ENCODE measurements around the genes TM4SF20 and CCL20.

GRCh38 chr2:226969472-226969892 lies 133.6 kb downstream of the RHBDD1 start:
- RRBS = no CpG with 5 or more reads among the region's 3 CpGs

DNA sequence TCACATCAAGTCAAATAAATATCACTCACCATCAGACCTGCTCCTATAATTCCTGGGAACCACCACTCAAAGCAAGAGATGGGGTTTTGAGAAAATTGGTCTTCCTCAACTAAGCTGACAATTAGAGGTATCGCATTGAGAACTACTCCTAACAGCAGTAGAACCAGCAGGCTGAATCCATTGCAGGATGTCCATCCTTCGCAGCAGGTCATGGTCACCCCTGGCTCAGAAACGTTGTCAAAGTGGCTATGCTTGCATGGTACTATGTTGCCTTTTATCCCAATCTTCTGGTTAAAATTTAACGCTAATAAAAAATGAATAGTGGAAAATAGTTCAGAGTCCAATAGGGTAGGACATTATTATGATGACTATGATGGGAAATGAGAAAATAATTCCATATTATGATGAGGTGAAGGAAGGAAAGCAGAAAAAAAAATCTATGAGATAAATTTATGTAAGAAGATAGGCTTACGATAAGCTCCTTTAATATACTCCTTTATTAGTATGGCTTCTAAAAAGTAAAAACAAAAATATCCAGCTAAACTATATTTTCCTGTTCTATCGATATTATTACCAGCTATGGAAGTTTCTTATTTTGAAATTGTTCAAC lies at the start of gene TM4SF20:
TSS of gene TM4SF20 (minus strand) at position 250 of the 610 bp plus-strand sequence.
- RRBS = no CpG with 5 or more reads among the region's 6 CpGs

GRCh38 chr2:227507778-227508282 lies 35.9 kb downstream of the AGFG1 start:
- RRBS = no CpG with 5 or more reads among the region's 2 CpGs

GRCh38 chr2:227783388-227783875 lies 30.2 kb upstream of the CCL20 start:
- RRBS = no CpG with 5 or more reads among the region's 6 CpGs

DNA sequence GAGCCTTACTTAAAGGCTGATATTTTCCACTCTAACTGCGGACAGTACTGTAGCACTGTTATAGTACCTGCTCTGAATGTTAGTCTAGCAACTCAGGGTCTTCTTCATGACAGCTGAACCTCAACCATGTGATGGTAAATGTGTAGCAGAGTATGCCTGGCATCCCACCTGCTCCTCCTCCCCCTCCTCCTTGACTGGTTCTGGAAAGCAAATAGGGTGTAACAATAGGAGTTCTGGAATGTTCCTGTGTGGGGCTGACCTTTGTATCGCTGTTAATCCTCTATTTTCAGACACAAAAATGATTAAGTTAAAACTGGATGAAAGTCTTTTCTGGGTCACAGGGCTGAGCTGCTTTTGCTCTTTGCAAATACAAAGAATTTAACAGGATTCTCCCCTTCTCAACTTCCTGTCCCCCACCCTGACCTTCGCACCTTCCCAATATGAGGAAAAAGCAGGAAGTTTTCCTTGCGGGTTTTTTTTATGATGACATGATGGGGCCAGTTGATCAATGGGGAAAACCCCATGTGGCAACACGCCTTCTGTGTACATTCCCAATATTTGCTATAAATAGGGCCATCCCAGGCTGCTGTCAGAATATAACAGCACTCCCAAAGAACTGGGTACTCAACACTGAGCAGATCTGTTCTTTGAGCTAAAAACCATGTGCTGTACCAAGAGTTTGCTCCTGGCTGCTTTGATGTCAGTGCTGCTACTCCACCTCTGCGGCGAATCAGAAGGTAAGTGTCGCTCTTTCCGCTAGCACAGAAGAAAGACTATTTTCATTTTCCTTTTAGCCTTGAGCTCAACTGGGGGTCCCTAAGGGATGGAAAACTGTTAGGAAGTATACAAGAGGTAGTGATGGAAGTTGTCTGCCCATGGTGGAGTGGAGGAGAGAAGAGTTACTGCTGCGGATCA lies at the start of gene CCL20:
TSS of gene CCL20 (plus strand) at position 592 of the 915 bp plus-strand sequence.
- RRBS = no CpG with 5 or more reads among the region's 10 CpGs

GRCh38 chr2:229117267-229118256 lies 153.5 kb downstream of the PID1 start:
- RRBS = no CpG with 5 or more reads among the region's 2 CpGs

- RRBS = no CpG with 5 or more reads among the region's 5 CpGs
Measured at GRCh38 chr2:229125642-229126146, 145.4 kb downstream of the PID1 start.

DNA sequence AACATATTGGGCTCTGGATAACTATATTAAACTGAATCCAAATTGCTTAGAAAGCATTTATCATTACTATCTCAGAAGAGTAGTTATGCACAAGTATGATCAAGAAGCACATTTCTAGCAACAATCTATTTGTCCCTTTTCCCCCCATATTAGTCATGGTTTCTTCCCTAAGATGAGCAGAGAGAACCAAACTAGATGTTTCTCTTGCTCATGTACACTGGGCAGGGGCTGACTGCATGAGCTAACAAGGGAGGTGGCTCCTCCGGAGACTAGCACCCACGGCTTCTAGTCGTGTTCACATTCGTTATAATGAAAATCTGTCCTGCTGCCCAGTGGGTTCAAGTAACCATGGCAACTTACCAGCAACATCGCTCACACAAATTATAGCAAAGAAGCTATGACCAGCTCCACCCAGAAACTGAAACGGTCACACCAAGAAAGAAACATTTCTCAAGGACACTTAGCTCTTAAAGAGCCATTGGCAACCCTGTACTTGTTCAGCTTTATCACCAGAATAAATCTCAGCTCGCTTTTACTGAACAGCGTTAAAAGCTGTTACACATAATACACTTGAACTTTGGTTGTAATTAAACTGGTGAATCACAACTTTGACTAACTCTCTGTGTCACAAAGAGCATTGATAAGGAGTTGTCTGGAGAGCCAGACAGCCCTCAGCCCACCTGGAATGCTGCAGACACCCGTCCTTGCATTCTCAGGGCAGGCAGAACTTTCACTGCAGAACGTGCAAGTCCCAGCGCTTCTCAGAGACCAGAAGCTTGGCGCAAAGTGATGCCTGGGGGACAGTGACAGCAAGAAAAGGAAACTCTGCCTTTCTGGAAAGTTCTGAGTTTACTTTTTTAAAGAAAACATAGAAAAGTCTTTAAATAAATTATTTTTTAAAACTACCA lies 141.3 kb downstream of the PID1 start:
- RRBS = no CpG with 5 or more reads among the region's 12 CpGs

DNA sequence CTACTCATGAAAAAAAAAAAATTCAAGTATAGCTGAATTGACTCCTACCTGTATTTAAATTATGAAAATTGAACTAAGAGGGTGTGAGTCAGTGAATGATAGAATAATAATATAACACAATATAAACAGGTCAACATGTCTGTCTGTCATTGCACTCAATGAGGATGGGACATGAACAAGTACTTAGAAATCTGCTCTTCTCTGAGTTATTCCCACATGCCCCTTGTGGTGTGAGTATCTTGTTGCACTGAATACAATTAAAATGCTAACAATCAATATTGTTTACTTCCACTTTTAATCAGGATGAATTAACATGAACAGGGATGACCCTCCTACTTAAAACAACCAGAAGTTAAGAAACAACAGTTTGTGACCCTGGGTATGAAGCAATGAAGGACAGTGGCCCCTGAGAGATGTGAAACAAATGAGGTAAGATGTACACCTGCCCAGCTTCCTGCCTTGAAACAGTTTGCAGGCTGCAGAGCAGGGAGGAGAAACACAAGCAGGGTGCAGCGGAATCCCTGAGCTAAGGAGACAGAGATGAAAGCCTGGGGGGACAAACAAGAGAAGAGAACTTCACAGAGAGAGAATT lies 106.7 kb downstream of the PID1 start:
- RRBS = no CpG with 5 or more reads among the region's 1 CpG

GRCh38 chr2:229164888-229165296 lies 106.2 kb downstream of the PID1 start:
- RRBS = no CpG with 5 or more reads among the region's 1 CpG

DNA sequence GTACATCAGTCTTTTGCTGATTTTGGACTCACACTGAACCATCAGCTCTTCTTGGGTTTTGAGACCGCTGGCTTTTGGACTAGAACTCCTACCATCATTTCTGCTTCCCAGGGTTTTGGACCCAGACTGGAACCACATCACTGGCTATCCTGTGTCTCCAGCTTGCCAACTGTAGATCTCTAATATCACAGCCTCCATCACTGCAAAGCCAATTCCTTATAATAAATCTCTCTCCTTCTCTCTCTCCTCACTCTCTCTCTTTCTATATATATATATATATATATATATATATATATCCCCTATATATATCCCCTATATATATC lies 87.5 kb downstream of the PID1 start:
- RRBS = no CpG with 5 or more reads among the region's 1 CpG

DNA sequence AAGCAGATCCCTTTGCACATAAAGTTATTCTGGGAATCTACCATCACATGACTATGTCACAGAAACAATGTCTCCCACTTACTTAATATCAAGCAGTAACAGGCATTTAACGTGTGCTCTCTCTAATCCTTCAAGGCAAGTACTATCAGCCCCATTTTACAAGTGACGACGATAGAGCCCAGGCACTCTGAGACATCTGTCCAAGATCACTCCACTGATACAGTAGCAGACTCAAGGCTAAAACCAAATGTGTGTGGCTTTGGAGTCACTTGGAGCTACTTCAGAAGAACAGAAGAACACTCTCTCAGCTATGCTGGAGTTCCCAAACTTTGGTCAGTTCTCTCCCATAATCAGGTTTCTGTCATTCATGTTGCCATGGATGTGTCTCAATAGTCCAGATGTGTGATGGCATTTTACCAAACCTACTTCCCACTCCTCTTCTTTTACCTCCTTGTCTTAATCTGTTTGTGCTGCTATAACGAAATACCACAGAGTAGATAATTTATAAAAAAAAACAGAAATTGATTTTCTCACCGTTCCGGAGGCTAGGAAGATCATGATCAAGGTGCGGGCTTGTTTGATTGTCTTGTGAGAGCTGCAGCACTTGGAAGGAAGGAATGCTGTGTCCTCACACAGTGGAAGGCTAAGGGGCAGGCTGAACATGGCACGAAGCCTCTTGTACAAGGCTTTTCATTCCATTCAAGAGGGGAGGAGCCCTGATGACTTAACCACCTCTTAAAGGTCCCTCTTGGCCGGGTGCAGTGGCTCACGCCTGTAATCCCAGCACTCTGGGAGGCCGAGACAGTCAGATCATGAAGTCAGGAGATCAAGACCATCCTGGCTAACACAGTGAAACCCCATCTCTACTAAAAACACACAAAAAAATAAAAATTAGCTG lies 39.4 kb downstream of the PID1 start:
- RRBS = no CpG with 5 or more reads among the region's 11 CpGs

DNA sequence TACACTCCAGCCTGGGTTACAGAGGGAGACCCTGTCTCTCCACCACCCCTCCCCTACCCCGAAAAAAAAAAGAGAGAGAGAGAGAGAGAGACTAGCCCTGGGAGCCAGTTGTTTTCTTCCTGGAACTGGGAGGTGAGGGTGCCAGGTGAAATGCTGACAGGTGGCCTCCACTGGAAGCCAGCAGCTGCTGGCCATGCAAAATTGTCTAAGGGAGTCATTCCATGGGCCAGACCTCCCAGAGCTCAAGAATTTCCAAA lies 68.4 kb upstream of the PID1 start:
- RRBS = no CpG with 5 or more reads among the region's 1 CpG

- RRBS = under 1% methylated on average over 31 of the region's 47 CpGs
Measured at GRCh38 chr2:229922673-229923500, 584 bp downstream of the FBXO36 start.

DNA sequence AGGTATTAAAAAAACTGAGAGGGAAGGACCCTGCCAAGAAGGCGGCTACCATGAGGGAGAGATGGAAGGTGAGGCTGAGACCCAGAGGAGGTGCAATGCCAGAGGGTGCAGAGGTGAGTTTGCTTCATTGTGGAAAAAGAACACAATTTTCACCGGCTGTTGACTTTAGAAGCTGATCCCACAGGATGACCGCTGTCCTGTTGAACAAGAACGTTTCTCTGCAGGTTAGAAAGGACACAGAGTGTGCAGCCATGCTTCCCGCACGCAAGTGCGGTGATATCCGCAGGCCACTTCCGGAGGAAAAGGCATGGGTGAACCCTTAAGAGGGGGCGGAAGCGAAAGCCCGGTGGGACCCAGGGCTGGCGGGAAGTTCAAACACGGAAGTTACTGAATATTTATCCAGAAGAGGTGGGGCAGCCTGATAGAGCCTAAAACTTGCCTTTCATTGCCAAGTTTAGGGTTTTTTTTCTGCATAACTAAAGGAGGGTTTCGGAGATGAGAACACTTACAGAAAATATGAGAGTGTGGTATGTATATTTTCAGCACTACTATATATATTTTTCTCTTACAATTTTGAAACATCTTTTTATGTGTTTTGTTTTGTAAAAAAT lies 16.5 kb downstream of the SP110 start:
- RRBS = 100% methylated on average over 1 of the region's 15 CpGs

DNA sequence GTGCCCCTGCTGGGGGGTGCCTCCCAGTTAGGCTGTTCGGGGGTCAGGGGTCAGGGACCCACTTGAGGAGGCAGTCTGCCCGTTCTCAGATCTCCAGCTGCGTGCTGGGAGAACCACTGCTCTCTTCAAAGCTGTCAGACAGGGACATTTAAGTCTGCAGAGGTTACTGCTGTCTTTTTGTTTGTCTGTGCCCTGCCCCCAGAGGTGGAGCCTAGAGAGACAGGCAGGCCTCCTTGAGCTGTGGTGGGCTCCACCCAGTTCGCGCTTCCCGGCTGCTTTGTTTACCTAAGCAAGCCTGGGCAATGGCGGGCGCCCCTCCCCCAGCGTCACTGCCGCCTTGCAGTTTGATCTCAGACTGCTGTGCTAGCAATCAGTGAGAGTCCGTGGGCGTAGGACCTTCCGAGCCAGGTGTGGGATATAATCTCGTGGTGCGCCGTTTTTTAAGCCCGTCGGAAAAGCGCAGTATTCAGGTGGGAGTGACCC lies 14.8 kb downstream of the SP140L start:
- RRBS = no CpG with 5 or more reads among the region's 19 CpGs

- RRBS = no CpG with 5 or more reads among the region's 5 CpGs
Measured at GRCh38 chr2:230449304-230449905, 33.4 kb downstream of the SP100 start.

DNA sequence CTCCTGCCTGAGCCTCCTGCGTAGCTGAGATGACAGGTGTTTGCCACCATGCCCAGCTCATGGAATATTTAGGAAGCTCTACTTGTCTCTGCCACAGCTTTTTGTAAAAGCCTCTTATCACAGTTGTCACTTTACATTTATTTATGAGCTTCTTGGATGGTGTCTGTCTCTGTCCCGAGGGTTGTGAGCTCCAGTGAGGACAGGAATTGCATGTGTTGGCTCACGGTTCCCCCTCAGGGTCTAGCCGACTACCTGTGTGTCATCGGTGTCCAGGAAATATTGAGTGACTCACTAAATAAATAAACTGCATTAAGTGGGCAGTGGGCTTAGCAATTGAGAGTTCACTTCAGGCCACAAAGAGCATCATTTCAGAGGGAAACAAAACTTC lies 27.9 kb upstream of the CAB39 start:
- RRBS = no CpG with 5 or more reads among the region's 5 CpGs

- RRBS = no CpG with 5 or more reads among the region's 2 CpGs
Measured at GRCh38 chr2:230690871-230691304, 21.8 kb upstream of the CAB39 start.

DNA sequence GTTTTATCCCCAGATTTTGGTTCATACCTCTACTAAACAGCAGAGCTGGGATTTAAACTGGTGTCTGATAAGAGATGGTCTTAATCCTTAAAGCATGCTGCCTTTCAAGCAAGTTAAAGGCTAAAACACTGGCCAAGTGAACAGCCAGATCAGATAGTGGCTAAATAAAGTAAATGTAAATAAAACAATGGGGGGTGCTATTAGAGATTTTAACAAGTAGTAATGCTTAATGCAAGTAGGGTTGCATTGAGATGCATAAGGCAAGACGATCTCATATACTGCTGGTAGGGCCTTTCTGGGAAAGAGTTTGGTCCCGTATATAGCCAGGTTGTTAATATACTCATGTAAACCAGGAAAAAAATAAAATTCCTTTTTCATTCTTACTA lies 18.4 kb downstream of the CAB39 start:
- RRBS = no CpG with 5 or more reads among the region's 2 CpGs